ENCODE measurements around a stretch of chr7.

DNA sequence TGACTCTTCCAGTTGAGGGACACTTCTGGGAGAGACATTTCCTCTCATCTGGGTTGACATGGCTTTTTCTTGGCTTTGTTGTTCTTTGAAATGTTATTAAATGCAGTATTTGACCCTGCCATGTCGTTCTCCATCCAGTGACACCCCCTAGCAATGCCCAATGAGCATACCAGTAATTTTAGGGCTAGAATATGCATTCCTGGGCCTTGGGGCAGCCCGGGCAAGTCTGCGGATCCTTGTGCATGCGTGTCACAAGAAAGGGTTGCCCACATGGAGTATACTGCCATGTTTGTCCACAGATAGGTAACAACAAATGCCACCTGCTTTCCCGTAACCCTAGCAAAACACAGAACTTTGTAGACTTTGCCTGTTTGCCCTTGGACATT lies 116.9 kb downstream of the ADCY1 start:
- RRBS, result no CpG with 5 or more reads among the region's 5 CpGs

DNA sequence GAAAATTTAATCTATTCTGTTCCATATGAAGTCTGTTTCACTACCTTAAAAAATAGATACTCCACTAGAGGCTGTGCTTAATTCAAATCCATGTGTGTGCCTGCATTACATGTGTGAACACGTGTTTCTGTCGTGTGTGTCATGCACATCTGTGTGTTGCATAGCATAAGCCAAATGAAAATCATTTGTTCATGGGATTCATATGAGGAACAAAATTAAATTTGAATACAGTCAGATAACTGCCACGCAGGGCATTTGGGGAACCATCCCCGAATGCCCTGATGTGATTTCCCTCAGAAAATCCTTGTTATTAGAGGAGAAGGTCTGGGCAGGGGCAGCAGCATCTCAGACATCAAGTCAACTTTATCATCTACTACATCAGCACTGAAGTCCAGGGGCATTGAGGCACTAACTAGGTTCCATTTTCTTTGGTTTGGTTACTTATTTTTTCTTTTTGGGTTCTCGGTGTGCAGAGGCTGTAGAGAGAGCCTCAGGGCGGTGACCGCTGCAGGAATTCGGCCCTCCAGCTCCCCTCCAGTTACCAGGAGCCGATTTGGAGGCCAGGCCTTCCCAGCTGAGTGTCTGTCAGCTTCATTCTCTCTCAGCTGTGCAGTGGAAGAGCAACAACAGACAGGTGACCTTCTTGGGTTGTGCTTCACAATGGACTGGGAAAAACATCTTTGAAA lies 145.5 kb downstream of the ADCY1 start:
- RRBS, result no CpG with 5 or more reads among the region's 9 CpGs

DNA sequence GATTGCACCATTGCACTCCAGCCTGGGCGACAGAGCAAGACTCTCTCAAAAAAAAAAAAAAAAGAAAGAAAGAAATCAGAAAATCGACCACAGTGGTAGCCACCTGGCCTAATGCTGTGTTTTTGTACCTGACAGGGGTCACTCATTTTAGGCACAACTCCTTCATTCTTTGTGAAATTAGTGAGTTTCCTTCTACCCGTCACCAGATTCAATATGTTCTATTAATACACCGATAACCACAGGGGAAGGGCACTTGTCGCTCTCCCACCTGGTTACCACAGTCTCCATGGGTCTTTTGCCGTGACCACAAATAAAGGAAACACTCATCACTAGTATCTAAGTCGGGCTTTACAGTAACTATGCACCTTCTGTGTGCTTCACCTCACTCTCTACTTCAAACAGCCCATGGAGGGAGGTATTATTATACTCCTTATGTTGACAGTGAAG lies 146.3 kb downstream of the ADCY1 start:
- RRBS, result no CpG with 5 or more reads among the region's 7 CpGs

GRCh38 chr7:45763775-45764307 lies 109.0 kb downstream of the CCDC201 start:
- RRBS, result no CpG with 5 or more reads among the region's 4 CpGs

DNA sequence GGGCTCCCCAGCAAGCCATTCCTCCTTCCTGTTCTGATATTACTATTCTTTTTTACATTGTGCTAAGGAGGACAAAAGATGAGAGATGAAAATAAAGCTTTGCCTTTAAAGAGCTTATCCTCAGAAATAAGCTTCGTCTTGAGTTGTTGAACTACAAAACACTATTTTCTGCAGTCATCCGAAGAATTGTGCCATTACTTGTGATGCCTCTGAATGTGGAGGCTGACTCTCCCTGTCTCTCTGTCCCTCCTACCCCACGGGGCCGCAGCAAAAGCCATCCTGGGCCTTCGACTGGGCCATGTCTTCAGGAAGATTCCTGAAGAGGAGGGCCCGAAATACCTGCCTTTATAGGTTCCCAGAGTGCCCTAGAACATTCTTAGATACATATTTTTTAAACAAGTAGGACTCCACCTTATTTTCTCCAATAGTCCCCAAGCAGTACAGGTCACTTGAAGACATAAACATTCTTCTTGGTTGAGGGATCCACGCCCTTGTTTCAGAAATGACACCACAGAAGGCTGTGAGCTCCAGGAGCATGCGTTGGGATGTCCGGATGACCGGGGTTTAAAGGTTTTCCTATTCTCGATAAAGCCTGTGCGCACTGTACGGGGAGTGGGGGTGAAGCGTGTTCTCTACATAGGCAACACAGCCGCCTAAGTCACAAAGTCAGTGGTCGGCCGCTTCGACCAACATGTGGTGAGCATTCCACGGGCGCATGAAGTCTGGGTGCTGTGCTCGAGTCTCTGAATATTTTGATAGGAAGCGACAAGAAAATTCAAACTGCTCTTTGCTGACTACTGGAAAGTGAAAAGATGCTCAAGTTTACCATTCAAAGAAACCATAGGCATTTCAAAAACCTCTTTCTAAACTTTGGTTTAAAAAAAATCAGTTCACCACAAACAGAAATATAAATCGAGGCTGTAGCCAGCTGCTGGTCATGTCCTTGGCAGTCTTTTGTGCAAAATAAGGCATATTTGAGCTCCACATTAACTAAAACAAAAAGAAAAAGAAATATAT lies 7.9 kb downstream of the IGFBP3 start:
- RRBS, result no CpG with 5 or more reads among the region's 23 CpGs

DNA sequence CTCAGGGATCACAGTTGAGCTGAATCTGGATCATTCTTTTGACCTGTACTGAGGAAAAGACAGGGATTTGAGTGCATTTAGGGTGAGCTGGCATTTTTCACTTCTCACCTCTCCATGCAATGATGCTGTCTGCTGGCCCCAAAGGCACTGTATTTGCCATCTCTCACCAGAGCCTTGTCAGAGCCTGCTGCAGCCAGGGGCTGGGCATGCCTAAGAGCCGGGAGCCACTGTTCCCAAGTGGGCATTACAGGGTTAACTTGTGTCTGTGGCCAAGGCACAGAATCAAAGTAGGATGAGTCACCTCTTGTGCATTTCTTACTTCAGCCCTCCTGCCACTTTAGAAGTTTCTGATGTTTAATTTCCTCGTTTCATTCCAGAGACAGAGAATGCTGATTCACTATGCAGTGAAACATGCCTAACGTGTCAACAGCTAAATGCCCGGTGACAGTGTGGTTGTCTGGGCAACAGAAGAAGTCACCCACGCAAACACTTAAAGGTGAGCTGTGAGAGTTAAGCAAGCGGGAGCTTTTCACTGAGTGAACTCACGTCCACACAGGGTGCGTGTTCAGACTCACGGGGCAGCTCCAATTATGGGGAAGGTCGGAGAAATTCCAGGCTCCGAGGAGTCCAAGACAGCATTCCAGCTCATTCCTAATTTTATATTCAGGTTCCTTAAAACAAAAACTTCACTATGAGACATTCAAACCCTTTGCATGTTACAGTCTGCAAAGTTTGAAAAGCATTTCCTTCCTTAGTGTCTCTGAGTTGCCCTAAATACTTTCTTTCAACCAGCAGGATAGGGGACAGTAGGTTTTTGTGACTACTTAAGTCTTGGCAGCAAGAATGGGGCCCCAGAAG lies 57.1 kb upstream of the IGFBP3 start:
- RRBS, result no CpG with 5 or more reads among the region's 11 CpGs

- RRBS, result no CpG with 5 or more reads among the region's 2 CpGs
These were observed 540.1 kb upstream of the IGFBP3 start for GRCh38 chr7:46461148-46461573.

- RRBS, result no CpG with 5 or more reads among the region's 7 CpGs
These were observed 648.1 kb upstream of the IGFBP3 start for GRCh38 chr7:46568955-46569743.

- RRBS, result no CpG with 5 or more reads among the region's 7 CpGs
These were observed 229.8 kb downstream of the TNS3 start for GRCh38 chr7:47352013-47352519.

- RRBS, result no CpG with 5 or more reads among the region's 4 CpGs
These were observed 124.4 kb downstream of the TNS3 start for GRCh38 chr7:47457439-47458057.

DNA sequence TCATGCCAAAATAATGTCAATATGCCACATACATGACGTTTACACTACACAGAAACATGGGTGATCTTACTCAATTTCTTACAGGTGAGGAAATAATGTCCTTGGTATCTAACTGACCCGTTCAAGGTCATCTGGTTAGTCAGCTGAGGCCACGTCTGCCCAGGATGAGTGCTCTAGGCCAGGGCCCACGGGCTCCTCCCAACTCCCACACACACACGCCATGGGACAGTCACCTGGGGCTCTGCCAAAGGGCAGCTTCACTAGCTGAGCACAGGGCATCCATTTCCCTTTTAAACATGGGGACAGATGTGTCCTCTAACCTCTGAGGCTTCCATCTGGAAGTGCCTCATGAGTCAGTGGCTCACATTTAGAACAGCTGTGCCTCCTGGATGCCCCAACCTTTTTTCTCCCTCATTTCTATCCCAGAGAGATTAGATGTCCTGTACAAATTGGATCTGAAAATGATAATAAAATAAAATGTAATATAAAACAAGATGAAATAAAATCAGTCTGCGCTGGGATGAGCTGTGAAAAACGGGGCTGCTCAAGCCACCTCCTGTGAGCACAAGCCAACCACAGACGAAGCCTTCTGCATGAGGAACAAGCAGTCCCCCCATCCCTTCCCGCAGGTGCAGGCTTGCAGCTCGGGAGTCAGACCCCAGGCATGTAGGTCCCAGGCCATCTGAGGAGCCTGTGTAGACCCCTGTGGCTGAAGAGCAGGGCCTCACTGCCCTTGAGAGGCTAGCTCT lies 123.7 kb downstream of the TNS3 start:
- RRBS, result no CpG with 5 or more reads among the region's 10 CpGs

- RRBS, result no CpG with 5 or more reads among the region's 7 CpGs
These were observed 120.7 kb downstream of the TNS3 start for GRCh38 chr7:47461113-47461731.

- RRBS, result no CpG with 5 or more reads among the region's 5 CpGs
These were observed 107.2 kb downstream of the TNS3 start for GRCh38 chr7:47474645-47475089.

DNA sequence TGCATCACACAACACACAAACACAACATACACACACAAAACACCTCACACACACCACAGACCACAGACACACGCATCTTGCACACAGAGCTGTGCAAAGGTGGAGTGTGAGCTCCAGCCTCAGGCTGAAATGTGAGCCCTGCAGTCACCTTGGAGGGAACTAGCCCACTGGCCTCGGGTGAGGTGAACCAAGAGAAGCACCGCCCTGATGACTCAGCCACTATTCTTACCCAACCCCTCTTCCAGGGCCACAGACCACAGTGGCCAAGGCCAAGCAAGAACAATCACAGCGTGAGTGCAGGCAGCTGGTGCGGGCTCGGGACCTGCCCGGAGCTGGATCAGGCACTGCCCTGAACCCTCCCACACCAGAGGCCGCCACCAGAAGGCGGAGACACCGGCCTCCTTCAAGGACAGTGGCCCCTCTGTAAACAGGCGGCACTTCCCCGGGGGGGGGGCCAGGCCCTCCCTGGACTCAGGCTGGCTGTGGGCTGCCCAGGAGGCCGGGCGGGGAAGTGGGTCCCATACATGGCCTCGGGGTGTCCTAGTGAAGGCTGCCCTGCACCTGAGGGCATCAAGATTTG lies 106.7 kb downstream of the TNS3 start:
- RRBS, result 78% methylated on average over 7 of the region's 15 CpGs

DNA sequence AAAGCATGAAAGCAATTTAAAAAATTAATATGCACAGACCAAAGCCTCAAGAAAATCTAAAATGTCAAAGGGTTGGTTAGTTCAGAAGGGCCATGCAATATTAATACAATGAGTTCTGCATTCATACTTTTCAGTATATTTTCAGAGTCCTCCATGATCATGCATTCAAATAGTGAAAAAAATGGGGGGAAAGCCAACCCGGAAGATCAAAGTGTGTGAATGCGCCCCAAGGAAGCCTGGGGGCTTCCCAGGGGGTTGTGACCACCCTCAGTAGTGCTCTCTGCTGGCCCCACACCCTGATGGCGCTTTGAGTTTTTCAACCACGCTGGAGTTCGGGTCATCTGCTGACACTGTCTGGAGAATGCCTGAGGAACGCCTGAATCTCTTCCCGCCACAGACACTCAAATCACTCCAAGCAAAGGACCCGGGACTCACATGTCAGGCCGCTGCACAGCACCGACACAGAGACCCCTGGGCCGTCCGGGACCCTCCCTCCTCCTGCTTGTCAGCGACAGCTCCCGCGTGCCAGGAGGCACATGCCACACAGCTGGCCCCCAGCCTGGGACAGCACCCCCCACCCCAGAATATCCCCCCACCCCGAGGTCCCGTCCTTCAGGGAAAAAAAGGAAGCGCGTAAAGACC lies 1.0 kb downstream of the TNS3 start:
- RRBS, result 54% methylated on average over 5 of the region's 19 CpGs

- RRBS, result 45% methylated on average over 9 of the region's 12 CpGs
These were observed 526 bp upstream of the TNS3 start for GRCh38 chr7:47582443-47582831.

GRCh38 chr7:48106740-48107321 lies 17.8 kb downstream of the UPP1 start:
- RRBS, result 97% methylated on average over 3 of the region's 14 CpGs

GRCh38 chr7:49630793-49631128 lies 142.7 kb upstream of the VWC2 start:
- RRBS, result no CpG with 5 or more reads among the region's 2 CpGs

GRCh38 chr7:49665742-49666322 lies 107.6 kb upstream of the VWC2 start:
- RRBS, result no CpG with 5 or more reads among the region's 13 CpGs

GRCh38 chr7:49774496-49774971 lies 1.1 kb downstream of the VWC2 start:
- RRBS, result 11% methylated on average over 14 of the region's 29 CpGs

All from SK-N-MC (cell line).